Mucosa of descending colon (tissue), 1 donor: Measurements from ENCODE around the gene GPRC5C.

DNA sequence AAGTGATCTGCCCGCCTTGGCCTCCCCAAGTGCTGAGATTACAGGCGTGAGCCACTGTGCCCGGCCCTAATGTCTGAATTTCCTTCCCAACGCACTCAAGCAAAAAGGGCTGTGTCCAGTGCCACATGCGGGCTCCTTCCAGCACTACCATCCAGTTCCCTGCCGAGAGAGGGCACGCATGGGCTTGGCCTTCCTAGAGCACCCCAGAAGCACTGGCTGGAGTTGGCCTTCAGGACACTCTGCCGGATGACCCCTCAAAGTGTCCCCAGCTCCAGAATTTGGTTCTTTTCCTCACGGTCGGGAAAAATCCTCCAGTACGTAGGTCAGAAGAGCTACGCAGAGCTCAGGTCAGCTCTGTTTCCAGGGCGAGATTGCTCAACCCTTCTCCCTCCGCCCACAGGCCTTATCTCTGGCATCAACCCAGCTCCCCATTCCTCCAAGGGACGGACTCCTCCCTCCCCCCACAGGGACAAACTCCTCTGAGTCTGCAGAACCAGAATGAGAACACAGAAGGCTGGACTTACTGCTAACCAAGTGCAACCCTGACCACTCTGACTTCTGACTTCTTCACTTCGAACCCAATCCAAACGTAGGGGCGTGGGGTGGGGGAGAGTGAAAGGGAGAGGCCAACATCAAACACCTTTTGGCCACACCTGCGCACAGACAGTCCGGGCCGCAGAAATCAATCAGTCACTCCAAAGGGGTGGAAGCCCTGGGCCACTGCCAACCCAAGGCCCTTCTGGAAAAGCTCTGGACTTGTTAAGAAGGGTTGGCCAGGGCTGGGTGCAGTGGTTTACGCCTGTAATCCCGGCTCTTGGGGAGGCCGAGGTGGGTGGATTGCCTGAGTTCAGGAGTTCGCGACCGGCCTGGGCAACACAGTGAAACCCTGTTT lies 3.6 kb downstream of the CDC42EP4 start:
- PRO-cap, result bidirectional peak, plus-strand start at position 501 of the sequence, minus-strand start at position 360 of the sequence; bidirectional peak, plus-strand start at position 766 of the sequence, minus-strand start at position 557 of the sequence

- PRO-cap, result bidirectional peak, plus-strand start at chr17:73311410, minus-strand start at chr17:73311437
These were observed 379 bp downstream of the CDC42EP4 start for GRCh38 chr17:73311352-73311891.

DNA sequence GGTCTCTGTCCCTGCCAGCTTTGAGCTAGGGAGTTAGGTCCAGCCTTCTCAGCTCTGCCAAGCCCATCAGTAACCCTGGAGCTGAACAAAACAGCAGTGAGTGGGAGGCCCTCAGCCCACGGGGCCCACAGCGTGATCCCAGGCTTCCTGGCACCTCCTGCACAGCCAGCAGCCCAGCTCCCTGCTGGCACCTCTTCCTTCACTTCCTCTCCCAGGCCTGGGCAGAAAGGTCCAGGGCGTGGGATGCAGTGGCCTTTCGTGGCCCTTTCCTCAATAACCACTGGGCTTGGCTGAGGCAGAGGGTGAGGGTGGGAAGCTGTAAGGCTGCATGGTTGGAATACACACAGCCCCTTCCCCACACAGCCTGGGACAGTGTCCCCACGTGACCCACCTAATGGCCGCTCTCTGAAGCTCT lies 35.6 kb upstream of the CDC42EP4 start:
- PRO-cap, result no peak

GRCh38 chr17:73358761-73359045 lies 46.9 kb upstream of the CDC42EP4 start:
- PRO-cap, result no peak

DNA sequence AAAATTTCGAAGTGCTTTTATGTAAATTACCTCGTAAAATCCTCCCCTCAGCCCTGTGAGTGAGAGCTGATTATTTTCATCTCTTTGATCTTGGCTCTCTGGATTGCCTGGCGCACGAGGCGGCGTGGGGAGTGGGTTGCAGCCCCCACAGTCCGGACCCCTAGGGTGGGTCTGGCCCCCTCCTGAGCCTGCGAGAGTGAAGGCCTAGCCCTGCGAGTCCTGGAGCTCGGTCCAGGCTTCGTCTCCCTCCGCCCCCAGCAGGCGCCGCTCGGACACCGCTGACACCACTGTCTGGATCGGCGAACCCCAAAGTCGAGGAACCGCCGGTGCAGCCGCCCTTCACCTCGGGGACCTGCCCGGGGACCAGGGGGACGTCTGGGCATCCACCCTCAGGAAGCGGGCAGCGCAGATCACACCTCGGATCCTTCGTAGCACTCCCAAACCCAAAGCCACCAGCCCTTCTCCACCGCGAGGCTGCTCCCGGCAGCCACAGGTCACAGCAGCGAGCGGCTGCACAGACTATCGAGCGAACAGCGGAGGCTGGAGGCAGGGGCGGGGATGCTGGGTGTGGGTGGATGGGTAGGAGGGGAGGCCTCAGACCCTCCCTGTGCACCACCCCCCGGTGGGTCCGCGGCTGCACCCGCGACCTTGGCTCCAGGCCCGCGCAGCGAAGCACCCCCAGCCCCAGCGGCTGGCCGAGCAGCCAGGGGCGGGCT lies 1.3 kb downstream of the SDK2 start:
- PRO-cap, result no peak

DNA sequence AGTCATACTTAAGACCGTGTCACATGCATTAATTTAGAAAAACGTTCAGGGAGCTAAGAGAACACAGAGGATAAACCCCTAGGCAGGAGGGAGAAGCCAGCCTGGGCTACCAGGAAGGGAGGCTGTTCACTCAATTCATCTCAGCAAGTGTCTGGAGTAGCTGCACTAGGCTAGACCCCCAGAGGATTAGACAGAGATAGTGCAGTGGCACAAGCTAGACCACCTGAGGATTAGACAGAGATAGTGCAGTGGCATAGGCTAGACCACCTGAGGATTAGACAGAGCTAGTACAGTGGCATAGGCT lies 74.0 kb upstream of the SDK2 start:
- PRO-cap, result no peak

DNA sequence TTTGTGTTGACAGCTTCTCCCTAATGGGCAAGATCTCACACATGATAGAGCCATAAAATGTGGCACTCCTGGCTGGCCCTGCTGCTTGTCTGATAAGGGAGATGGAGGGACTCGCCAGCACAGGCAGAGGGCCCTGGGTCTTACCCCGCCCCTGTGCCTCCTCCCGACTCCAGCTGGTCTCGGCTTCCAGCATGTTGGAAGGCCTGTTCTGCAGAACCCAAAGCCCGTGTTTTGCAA lies 106.7 kb upstream of the SDK2 start:
- PRO-cap, result no peak

DNA sequence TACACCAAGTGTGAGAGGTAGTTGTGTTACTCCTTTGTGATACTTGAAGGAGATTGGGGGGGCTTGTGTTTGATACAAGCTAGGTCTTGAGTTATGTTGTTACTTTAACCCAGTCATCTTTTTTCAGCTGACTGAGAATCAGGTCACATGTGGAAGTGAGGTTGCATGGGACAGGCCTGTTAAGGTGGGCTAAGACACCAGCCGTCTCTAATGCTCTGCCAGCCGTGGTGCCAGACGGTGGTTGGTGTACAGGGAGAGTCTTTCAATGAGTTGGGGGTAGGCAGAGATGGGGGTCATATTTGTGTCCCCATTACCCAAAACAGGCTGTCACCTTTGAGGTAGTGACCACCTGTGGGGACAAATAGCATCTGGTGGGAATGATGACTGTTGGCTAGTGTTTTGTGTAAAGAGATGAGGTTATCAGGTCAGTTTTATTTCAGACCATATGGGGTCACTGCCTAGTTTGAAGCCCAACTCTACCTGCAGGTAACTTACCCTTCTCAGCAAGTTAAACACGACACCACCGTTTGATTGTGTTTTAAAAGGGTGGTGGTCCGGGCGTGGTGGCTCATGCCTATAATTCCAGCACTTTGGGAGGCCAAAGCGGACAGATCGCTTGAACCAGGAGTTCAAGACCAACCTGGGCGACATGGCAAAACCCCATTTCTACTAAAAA lies 1.8 kb downstream of the RPL38 start:
- PRO-cap, result no peak

DNA sequence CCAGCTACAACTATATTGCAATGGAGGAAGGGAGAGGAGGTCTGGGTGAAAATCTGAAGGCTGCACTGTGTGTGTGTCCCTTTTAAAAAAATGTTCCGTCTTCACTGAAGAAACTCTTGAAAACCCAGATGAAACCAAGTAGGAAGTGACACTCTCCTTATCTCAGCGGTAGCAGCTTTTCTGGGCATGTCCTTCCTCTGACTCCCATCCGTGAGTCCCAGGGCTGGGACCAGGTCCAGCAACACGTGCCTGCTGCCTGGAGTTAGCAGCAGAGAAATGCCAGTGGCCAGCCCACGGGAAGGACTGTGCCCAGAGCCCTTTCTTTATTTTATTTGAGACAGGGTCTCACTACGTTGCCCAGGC lies 17.8 kb upstream of the KIF19 start:
- PRO-cap, result no peak

- PRO-cap, result unidirectional peak, plus-strand start at chr17:74379660
These were observed 12.1 kb downstream of the GPR142 start for GRCh38 chr17:74379358-74379838.

DNA sequence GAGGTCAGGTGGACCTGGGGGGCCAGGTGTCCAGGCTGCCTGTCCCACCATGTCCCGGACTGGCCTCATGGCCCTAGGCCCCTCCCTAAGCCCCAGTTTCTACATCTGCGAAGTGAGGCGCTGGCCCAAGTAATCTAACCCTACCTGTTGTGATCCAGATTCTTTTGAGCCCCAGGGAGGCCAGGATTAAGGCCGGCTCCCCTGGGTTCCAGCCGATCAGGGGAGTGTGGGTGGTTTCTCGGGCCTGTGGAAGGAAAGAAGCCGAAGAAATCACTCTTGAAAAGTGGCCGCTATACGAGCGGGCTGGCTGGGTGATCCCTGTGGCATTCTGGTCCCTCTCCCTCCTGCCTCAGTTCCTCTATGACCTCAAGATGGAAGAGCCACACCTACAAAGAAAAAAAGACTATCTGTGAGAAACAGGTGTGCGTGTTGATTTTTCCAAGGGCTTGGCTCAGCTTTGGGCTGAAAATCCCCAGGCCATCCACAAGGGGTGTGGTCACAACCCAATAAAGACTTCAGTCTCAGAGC lies 20.1 kb downstream of the GPR142 start:
- PRO-cap, result unidirectional peak, minus-strand start at position 330 of the sequence

DNA sequence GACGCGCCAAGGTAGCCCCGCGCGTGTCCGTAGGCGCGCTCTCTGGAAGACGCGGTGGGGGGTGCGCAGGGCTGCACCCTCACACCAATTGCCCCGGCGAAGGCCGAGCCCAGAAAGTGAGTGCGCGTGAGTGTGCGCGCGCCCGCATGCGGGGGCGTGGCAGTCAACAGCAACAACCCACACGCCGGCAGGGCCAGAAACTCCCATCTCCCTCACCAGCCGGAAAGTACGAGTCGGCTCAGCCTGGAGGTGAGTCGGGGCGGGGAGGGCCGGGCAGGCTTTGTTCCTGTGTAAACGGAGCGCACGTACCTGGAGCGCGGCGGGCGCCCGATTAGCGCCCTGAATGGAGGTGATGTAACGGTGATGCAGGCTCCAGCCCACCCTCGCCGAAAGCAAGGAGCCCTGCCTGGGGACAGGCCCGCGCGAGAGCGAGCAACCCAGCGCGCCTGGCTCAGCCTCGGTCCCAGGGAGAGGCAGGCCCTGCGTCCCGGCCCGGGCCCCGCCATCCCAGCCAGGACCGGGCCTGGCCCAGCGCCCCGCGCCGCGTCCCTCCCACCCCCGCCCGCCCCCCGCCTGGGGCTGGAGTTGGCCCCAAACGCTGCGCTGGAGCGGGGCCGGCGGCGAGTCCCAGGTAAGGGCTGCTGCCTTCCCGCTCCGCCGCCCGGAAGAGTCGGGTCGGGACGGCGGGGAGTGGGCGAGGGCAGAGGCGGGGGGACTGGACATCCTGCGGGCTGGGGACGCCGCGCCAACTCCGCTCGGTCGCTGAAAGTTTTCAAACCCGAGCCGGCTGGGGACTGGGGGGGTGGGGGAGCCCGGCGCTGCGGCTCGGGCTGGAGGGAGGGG lies at the start of gene GPRC5C:
TSS of gene GPRC5C (plus strand) at position 196 of the 843 bp plus-strand sequence.
- PRO-cap, result bidirectional peak, plus-strand start at position 224 of the sequence, minus-strand start at position 118 of the sequence

DNA sequence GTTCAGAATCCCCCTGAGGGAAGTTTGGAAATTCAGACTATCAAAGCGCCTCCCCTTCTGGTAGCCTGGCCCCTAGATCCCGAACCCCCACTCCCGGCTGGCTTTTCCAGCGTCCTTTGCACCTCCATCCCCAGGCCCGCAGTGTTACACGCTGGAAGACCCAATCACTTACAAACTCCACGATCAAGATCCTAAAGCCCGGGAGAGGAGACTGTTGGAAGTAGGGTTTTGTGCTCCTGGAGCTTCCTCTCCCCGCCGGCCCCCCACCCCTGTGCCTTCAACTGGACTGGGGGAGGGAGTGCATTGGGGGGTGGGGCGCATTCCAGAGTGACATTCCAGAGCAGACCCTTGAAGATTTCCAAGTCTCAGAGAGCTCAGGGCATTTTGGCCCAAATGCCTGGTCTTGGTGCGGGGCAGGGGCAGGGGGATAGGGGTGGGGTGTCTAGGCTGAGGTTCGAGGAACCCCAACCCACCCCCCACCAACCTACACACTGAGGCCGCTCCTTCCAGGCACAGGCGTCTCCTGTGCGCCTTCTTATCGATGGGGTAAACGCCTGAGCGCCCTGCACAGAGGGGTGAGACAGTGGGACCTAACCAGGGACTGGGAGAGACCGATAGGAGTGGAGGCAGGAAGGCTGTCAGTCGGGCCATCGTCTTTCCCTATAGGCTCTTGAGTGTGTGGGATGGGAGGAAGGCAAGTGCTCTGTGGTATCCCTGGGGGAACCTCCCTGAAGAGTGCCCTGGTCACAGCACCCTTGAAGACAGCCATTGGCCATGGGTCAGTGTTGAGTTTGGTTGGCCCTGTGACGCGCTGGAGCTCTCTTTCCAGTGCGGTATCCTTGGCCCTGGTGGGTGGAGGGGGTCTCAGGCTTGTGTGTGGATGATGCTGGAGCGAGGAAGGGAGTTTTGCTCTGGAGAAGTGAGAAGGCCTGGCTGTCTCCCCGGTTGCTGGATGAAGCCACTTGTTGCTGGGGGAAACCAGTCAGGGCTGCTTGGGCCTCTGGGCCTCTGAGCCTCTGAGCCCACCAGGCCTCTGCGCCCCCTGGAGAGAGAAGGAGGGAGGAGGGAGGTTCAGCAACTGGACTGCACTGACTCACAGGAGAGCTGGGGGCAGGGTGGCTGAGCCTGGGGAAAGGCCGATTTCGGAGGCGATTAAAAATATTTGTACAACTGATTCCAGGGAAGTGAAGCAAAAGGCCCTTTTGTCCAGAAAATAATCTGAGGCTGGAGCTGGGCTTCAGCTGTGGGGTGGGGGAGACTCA lies 1.5 kb downstream of the GPRC5C start:
- PRO-cap, result bidirectional peak, plus-strand start at position 867 of the sequence, minus-strand start at position 603 of the sequence

GRCh38 chr17:74436273-74436821 lies 4.5 kb downstream of the GPRC5C start:
- PRO-cap, result no peak

DNA sequence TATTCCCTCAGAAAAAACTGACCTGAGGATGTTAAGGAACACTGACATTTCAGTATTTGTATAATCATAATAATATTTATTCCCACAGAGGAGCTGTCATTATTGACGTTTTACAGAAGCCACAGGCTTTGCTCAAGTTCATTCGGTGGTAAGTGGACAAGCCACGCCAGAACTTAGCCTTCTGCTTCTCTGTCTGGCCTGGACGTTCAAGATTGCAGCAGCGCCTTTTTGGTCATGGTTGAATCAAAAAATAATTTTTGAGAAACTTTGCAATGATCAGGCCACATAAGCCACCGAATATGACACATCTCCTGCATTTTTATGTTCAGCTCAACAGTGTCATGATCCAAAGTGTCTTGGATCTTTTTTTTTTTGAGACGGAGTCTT lies 2.5 kb upstream of the CD300A start:
- PRO-cap, result no peak

- PRO-cap, result no peak
These were observed 18.6 kb downstream of the CD300LB start for GRCh38 chr17:74512376-74513278.

DNA sequence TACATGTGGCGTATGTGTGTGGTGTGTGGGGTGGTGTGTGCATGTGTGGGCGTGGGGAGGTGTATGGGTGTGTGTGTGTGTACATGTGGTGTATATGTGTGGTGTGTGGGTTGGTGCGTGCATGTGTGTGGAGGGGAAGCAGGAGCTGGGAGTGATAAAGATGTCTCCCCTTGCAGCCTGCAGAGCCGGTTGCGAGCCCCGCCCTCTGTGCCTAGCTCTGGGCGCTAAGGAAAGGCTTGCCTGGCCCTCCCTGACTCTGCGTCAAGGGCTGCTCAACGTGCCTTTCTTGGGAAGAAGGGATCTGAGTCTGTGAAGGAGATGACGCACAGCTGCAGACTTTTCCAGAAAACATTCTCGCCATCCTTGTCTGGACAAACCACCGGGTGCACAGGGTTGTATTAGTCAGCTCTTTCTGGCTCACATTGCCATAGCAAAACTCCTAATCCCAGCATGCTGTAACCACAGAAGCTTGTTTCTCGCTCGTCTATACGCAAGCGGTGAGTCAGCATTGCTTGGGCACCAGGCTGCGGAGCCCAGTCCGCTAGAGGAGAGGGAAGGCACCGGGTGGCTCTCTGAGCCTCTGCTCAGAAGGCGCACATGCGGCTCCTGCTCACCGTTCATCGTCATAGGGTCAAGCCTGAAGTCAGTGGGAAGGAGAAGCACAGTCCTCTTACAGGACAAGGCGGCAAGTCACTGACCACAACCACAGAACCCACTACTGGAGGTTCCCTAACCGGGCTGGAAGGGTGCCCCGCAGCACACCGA lies 22.7 kb downstream of the CD300LD start:
- PRO-cap, result unidirectional peak, plus-strand start at position 541 of the sequence

DNA sequence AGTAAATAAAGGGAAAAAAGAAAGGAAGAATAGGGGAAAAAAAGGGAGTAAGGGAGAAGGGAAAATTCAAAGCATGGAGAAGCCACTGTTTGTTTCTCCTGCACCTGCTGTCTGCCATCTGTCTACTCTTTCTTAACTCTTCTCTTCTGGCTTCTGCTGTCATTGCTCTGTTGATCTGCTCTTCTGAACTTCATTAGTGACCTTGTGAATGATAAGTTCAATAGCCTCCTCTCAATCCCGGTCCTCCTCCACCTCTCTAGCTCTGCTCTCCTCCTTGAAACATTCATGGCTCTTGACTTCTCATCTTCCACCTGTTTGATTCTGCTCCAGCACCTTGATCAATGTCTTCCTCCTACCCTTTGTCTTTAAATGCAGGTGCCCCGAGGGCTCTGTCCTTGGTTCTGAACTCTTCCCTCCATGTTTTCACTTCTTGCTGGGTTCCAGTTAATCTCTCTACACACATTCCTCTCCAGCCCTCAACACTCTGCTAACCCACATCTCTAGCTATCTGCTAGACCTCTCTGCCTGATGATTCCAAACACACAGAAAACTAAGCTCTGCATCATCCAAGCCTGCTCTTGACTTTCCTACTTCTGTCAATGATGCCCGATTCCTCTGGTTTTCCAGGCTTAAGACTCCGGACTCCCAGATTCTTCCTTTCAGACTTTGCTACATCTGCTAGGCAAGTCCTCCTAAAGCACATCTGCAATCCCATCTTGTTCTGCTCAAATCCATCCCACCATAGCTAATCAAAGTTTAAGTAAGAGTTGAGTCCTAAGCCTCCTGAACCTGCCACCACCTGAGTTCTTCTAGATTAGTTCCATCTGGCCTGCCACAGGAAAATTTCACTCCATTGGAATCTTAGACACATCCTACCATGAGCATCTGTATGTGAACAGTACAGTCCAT lies 13.4 kb downstream of the CD300E start:
- PRO-cap, result no peak

DNA sequence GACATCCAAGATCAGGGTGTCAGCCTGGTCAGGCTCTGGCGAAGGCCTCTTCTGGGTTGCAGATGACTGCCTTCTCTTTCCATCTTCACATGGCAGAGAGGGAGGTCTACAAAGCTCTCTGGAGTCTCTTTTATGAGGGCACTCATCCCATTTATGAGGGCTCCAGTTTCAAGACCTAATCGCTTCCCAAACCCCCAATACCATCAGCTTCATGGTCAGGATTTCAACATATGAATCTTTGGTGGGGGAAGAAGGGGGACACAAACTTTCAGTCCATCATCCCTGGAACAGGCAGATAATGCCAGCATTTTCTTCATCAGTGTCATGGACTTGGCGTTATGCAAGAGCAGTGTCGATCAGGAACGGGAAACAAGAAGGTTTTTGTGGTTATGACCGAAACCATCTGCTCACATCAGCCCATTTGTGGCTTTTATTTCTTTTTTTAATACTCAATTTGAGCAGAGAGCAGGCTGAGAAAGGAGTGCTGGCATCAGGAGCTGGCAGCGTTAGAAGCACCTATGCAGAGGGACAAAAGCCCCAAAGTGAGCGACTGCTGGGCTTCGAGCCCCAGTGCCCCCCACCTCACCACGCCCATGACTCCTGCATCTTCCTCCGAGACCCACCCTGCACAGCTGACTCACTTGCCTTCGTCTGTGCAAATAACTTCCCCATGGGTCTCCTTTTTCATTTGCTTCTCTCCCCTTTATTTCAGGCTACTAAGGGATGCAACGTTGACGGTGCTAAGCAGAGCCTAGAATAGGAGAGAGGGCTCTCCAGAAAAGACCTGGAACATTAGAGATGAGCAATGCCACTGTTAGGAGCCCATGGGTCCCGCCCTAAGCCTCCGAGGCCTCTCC lies 16.1 kb upstream of the CD300E start:
- PRO-cap, result no peak

DNA sequence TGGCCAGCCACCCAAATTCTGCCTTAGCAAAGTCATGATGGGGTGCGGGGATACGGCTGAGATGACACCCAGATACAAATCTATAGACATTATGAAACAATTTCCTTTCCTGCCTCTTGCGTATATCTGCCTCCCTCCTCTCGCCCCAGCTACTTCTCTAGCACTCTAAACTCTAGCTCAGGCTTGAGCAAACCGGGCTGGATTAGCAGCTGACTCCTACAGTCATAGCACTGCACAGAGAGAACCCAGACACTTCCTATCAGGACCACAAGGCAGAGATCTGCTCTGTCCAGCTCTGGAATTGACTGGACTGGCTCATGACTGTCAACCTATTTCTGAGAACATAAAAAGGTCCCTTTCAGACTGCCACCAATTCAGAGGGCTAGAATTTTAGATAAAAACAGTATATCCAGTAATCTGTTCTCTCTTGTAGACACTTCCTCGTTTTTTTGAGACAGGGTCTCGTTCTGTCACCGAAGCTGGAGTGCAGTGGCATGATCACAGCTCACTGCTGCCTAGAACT lies 22.2 kb downstream of the CD300LF start:
- PRO-cap, result unidirectional peak, plus-strand start at position 252 of the sequence